Foreskin keratinocyte (primary cell): ENCODE measurements around a stretch of chr17.

GRCh38 chr17:4847947-4848354 lies 14.8 kb downstream of the MINK1 start:
- RAMPAGE, total RNA = no peak

GRCh38 chr17:4897423-4898303 lies 1.7 kb upstream of the C17orf107 start:
- RAMPAGE, total RNA = no peak

DNA sequence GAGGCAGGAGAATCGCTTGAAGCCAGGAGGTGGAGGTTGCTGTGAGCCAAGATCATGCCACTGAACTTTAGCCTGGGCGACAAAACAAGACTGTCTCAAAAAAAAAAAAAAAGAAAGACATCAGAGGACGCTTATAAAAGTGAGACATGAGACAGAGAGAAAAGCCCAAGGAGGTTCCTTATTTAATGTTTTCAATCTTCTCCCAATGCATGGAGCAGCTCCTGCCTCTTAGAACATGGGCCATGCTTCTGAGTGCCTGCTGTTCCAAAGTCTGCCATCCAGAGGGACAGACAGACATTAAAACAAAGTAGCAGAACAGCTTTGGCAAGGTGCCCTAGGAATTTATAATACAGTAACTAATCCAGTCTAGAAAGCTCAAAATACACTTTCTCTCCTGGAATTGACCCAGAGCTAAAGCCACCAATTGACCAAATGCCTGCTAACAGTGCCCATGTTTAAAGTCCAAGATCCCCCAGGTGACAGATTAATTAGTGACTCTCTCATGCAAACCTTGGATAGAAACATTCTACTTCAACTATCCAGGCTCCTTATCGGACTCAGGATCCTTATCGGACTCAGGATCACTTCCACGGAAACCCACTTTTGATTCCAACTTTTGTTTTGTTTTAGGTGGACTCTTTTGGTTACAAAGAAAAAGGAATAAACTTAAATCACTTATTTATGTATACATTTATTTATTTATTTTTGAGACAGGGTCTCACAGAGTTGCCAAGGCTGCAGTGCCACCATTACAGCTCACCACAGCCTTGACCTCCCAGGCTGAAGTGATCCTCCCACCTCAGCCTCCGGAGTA lies 11.1 kb upstream of the CHRNE start:
- RAMPAGE, total RNA = no peak

GRCh38 chr17:4920312-4920816 lies 11.7 kb upstream of the GP1BA start:
- RAMPAGE, total RNA = no peak

DNA sequence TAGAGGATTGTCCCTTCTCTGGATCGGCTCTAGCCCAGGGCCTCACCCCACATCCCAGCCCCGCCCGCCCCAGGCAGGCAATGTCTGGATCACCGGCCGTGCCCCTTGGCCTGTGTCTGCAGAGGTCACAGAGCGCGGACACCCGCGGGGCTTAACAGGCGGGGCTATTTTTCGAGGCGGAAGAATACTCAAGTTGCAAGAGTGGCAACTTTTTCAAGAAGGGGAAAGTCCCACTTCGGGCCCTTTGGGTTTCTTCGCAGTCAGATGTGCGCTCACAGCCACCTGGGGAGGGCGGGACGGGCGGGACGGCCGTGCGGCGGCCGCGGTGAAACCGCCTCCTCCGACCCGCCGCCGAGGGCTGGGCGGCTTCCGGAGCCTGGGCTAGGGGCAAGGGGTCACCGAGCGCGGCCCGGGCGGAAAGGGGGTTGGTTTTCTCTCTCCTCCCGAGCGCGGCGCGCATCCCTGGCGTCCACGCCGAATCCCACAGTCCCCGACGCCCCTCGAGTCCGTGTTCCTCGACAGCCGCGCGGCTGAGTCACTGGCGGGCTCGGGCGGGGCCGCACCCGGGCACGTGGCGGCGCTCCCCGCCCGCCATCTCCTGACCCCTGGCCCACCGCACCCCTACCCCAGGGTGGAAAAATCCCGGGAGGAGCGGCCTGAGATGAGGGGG lies 1.1 kb upstream of the PFN1 start:
- RAMPAGE, total RNA = no peak

- RAMPAGE, total RNA = no peak
Measured at GRCh38 chr17:4966618-4967326, 845 bp downstream of the SPAG7 start.

GRCh38 chr17:5003164-5004313 lies 5.8 kb downstream of the KIF1C start:
- RAMPAGE, total RNA = no peak

GRCh38 chr17:5044807-5045206 lies 9.6 kb upstream of the SLC52A1 start:
- RAMPAGE, total RNA = no peak

DNA sequence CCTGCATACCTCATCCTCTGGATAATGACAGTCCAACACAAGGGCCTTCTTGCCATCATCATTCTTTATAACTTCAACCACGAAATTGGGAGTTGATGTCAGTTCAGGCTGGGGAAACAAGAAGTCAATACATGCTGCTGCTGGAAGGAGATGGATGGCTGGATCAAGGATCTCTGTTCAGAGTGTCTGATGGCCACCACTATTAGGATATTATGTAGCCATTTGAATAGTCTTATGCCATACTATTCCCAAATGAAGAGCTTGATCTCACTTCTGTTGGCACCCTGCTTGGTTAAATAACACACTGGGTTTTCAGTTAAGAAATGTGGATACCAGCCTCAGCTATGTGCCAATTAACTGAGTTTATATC lies 5.3 kb downstream of the C1QBP start:
- RAMPAGE, total RNA = no peak

GRCh38 chr17:6071269-6071660 lies 1.1 kb downstream of the WSCD1 start:
- RAMPAGE, total RNA = no peak

DNA sequence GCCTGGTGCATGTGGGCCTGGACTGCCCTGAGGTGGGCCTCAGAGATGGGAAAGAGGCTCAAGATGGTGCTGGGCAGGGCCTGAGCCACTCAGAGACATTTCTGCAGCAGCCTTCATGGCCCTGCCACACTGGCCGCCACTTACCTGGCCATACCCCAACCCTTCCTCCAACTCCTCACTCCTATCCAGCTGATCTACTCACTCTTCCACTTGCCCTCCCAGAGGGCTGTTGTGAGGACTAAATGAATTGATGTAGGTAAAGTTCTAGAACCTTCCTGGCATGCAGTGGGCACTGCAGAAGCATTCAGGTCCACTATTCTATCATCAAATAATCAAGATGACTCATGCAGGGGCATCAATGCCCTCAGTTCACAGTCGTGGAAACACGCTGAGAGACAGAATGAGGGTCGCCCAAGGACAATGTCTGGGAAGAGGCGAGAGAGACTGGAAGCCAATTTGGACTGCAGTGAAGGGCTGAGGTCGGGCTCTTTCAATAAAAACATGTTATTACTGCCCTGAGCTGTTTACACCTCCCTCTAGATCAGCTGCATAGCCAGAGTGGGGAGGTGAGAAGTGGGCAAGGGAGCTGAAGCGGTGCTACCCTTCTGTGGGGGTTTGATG lies 120.2 kb downstream of the WSCD1 start:
- RAMPAGE, total RNA = no peak

- RAMPAGE, total RNA = no peak
Measured at GRCh38 chr17:6456750-6457528, 12.7 kb downstream of the PIMREG start.

GRCh38 chr17:6492776-6493451 lies 48.7 kb downstream of the PIMREG start:
- RAMPAGE, total RNA = no peak

DNA sequence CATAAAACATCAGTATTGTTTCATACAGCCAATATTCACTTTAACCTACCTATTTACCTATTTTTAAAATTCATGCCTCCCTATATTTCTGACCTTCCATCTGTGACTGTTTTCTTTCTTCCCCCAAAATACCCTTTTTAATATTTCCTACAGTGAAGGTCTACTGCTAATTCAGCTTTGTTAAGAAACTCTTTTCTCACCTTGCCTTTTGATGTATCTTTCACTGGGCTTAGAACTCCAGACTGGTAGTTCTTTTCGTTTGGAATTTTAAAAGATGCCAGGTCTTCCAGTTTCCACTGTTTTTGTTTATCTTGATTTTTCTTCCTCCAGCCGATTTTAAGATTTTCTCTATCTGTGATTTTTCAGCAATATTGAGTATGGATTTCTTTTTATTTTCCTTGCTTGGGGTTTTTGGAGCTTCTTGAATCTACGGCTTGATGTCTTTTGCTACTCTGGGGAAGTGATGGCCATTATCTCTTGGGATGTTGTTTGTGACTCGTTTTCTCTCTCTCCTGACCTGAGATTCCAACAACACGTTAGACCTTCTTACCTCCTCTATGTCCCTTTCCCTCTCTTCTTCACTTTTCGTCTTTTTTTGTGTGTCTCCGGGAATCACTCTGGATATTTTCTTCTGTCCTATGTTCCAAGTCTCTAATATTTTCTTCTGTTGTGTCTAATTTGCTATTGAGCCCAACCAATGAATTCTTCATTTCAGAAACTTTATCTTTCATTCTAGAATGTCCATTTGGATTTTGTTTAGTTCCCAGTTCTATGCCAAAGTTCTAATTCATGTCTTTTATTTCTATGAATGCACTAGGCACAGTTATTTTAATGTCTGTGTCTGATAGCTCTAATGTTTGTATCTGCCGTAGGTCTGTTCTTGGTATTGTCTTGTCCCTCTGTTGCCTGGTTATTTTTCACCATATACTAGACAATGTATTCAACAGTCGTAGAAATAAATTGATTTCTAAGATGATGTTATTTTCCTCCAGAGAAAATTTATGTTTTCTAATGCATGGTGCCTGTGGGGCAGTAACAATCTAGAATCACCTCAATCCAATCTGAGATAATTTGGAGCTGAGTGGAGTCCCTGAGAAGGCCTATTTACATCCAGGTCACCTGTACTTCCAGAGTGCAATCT lies 27.0 kb upstream of the PITPNM3 start:
- RAMPAGE, total RNA = no peak

- RAMPAGE, total RNA = no peak
Measured at GRCh38 chr17:6591494-6592071, 35.2 kb upstream of the PITPNM3 start.

DNA sequence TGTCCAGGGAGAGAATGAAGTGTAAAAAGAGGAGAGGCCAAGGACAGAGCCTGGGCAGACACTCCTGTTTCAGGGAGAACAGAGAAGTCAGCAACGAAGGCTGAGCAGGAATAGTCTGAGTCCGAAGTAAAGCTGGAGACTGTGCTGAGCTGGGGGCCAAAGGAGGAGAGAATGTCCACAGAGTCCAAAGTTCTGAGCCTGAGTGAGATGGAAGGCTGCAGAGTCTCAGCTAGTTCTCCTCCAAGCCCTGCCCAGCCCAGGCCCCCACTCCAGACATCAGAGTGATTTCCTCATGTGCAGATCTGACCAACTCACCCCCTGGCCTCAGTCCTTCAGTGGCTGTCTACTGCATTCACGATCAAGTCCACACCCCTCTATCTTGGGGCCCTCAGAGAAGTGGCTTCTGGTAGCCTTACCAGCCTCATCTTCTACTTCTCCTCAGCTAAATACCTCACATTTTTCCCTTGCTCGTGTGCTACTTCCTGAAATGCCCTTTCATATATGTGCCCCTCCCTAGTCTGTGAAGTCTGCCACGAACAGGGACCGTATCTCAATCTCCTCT lies 21.6 kb downstream of the SLC13A5 start:
- RAMPAGE, total RNA = no peak

DNA sequence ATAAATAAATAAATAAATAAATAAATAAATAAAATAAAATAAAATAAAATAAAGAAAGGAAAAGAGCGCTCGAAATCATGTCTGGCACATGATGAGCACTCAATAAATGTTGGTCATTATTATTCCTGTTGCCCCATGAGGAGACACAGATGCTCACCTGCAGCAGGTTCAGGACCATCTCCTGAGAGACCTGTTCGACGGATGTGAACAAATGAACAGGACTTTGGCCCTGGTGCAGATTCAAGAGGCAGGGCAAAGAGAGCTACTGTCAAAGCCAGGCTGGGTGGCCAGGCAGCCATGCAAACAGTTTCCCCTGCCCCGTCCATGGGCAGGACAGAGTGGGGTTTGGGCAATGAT lies 14.1 kb downstream of the SLC13A5 start:
- RAMPAGE, total RNA = no peak

DNA sequence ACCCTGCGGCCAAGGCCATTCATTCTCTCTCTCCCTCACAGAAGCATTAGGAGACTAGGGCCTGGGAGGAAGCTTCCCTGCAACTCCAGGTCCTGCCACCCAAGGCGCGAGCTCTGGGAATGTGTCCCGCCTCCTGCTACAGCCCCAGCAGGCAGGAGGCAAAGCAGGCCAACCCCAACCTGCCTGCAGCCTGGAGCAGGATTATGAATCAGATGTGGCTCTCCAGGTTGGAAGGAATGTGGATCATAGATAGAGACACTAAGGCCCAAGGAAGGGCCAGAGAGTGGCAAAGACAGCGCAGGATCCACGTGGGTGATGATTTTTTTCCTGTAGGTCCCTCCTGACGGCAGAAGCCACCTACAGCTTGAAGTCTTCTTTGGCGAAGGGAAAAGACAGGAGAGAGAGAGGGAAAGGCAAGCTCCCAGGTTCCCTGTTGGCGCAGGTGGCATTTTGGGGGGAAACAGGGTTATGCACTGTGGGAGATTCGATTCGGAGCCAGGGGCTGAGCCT lies 694 bp downstream of the SLC13A5 start:
- RAMPAGE, total RNA = no peak

DNA sequence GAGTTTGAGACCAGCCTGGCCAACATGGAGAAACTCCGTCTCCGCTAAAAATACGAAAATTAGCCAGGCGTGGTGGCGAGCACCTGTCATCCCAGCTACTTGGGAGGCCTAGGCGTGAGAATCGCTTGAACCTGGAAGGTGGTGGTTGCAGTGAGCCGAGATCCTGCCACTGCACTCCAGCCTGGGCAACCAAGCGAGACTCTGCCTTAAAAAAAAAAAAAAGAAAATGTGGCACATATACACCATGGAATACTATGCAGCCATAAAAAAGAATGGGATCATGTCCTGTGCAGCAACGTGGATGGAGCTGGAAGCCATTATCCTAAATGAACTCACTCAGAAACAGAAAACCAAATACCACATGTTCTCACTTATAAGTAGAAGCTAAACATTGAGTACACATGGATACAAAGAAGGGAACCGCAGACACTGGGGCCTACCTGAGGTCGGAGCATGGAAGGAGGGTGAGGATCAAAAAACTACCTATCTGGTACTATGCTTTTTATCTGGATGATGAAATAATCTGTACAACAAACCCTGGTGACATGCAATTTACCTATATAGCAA lies 1.1 kb upstream of the FBXO39 start:
- RAMPAGE, total RNA = no peak

GRCh38 chr17:6853736-6854488 lies 22.4 kb upstream of the TEKT1 start:
- RAMPAGE, total RNA = no peak